Neuron (in vitro differentiated cells): ENCODE data around the genes GGACT and TMTC4.

- PRO-cap, result no peak
Measured at GRCh38 chr13:99341253-99341964, 34.2 kb upstream of the GPR183 start.

DNA sequence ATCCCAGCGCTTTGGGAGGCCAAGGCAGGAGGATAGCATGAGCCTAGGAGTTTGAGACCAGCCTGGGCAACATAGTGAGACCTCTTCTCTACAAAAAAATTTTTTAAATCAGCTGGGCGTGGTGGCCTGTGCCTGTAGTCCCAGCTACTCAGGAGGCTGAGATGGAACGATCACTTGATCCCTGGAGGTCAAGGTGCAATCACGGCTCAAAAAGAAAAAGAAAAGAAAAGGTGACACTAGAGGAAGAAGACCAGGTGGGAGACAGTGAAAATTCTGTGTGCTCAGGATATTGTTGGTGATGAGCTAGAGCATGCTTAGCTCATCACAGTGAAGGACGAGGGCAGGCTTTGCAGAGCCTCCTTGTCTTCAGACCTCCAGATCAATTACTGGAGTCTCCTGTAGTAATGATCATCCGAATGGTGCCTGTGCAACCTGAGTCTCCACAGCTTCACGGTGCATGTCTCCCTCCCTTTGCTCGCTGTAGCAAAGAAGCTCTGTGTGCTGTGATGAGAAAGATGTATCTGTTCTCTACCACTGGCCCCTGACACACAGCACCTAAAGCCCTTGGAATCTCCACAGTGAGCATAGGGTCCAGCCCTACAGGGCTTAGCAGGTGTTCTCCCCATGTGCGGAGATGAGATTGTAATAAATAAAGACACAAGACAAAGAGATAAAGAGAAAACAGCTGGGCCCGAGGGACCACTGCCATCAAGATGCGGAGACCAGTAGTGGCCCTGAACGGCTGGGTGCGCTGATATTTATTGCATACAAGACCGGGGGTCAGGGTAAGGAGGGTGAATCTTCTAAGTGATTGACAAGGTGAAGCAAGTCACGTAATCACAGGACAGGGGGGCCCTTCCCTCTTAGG lies 41.8 kb upstream of the GPR183 start:
- PRO-cap, result no peak

- PRO-cap, result no peak
Measured at GRCh38 chr13:99355720-99356170, 48.5 kb upstream of the GPR183 start.

GRCh38 chr13:99358527-99359223 lies 51.5 kb upstream of the GPR183 start:
- PRO-cap, result no peak

DNA sequence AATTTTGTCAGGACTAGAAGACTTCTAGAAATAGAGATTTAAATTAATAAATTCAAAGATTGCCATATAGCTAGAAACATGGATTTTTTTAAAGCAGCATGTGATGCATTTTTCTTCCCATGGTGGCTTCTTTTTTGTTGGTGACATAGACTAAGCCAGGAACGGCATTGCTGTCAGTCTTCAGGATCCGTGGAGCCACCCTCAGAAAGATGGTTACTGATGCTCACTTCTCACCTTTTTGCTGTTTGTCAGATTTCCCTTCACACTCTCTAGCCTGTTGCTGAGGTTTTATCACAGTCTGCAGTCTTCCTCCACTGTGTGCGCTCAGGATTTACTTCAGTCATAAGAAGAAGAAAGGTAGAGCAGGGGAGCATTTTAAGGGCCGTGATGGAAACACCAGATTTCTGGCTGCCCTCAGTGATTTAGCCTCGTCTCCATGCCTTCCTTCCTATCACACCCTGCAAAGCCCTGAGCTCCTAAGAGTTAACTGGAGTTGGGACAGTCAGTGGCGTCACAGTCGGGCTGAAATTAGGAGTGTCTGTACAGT lies 59.8 kb upstream of the GPR183 start:
- PRO-cap, result no peak

- PRO-cap, result no peak
Measured at GRCh38 chr13:99372027-99372607, 64.9 kb upstream of the GPR183 start.

- PRO-cap, result no peak
Measured at GRCh38 chr13:99384391-99384798, 77.2 kb upstream of the GPR183 start.

DNA sequence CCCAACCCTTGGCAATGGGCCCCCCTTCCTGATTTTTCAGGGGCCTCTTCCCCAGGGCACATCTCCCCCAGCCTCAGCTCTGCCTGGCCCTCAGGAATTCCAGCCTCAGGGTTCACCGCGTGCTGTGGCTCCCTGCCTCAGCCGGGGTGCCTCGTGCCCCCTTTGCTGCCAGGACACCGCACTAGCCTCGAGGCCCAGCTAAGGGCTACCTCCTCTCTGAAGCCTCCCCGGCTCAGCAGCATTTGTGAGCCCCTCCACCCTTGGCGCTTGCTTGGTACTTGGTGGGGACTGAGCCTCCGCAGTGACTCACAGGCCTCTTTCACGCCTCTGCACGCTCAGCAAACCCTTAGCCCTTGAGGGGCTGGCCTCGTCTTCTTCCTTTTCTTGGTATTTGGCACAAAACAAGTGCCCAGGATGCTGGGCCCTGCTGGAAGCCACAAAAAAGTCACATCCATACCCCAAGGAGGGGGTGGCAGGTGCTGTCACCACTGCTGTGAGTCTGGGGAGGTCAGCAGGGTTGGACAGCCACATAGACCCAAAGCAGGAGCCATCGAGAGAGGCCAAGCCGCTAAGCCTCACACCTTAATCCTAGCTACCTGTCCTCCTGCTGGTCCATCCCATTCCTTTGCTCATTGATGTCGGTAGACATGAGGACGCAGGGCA lies 85.4 kb upstream of the TM9SF2 start:
- PRO-cap, result no peak

- PRO-cap, result no peak
Measured at GRCh38 chr13:99436778-99437637, 64.3 kb upstream of the TM9SF2 start.

DNA sequence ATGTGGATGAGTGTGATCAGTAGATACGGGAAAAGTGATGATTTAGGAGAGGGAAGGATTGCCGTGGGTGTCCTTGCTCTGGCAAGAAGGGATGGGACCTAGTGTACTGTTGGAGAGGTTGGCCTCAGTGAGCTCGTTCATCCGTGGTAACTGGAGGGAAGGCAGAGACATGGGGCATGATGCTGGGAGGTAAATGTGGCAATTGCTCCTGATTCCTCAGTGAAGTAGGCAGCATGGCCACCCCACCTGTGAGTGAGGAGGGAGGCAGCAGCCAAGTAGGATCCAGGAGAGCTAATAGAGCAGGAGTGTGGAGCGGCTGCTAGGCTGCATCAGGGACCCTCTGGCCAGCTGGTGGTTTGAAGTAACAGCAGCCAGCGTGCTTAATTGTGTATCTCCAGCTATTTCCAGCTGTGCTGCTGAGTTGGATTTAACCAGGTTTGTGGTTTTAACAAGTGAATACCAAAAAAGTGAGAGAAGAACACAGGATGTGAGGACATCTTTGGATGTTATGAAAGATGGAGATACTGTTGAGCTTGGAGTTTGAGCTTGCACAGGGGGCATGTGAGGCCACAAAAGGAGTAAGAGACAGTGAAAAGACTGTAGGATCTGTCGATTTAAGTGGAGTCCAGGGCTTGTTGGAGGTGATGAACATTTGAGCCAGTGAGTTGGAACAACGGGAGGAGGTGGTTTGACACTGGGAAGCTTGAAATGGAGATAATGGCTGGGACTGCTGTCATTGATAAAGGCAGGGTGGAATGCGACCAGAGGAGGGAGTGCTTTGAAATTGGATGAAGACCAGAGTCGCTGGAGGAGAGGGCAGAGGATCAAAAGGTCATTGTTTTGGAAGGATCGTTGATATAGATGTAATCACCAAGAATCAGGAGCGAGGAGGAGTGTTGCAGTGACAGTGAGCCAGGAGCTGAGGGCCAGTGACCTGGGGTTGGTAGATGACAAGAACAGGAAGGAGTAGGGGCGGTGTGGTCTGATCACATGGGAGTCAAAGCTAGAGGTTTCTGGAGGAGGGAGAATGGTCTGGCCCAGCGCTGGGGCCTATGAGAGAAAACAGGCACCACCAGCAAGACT lies 25.0 kb downstream of the TM9SF2 start:
- PRO-cap, result no peak

DNA sequence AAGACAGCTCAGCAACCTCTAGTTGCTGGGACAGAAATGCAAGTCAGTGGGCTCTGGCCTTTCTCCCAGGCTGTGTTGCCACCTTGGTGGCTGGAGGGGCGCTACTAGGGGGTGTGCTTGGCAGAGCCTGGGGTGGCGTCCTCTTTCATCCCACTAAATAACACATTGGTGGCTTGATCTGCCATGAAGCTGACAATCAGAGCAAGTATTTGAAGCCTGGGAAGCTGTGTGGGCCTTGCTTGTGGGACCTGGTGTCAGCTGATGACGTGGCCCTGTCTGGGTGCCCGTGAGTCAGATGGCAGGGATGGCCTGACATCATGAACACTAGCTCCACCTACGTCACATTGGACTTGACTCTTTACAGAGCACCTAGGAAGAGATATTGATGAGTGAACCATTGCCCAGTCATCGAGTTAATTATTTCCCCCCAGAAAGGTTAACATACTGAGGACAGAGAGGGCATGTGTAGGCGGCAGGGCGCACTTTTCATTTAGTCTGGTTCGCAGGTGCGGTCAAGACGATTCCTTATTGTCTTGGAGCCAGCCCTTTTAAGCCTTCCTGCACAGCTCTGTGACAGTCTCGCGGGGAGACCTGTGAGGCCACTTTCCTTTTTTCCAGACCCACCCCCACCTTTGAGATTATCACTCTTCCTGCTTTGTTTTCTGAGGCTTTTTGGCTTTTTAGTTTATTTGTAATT lies 49.1 kb downstream of the CLYBL start:
- PRO-cap, result no peak

- PRO-cap, result no peak
Measured at GRCh38 chr13:99970742-99970977, 907 bp downstream of the ZIC5 start.

DNA sequence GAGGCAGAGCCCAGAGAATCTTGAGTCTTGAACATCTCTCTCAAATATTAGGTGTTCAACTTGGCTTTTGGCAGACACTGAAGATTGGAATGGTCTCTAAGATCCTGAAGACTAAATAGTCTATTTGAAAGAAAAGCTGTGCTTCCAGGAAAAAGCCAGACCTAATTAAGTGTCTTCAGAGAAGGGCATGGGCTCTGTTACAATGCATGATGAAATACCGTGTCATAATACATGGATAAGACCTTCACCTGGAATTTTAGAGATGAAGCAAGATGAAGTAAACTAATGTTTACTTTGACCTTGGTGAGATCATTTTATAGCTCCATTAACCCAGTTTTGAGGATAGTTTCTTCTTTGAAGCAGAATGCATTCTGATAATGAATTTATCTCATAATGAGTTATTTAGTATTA lies 9.9 kb downstream of the PCCA start:
- PRO-cap, result no peak

GRCh38 chr13:100547732-100548210 lies 40.8 kb downstream of the GGACT start:
- PRO-cap, result no peak

GRCh38 chr13:100588010-100589192 lies at the start of gene GGACT:
Gene GGACT (minus strand): TSS chr13:100588789.
- PRO-cap, result unidirectional peak, plus-strand start at chr13:100588381; bidirectional peak, plus-strand start at chr13:100588861, minus-strand start at chr13:100588786

DNA sequence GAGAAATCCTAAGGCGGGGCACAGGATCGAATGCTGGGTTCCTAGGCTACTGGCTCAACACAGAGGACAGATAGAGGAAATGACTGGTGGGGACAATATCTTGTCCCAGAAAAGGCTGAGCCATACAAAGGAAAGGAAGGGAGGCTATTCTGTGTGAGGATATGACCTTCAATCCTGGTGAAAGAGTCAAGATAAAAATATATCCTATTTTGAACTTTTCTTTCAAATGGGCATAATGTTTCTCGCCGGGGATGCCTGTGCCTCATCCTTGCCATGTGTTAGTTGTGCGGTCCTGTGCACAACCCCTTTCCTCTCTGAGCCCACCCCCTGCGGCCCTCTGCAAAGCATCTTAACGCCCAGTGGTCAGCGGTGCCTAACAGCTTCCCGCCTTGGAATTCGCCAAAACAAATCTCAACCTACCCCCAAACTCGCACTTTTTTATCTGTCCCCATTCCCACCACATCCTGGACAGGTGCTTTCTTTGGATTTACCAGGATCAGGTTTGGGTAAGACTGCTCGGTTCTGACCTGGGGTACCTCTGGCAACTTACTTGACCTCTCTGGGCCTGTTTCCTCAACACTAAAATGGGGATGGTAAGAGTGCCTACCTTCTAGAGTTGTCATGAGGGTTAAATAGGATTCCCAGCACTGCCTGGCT lies 5.1 kb downstream of the TMTC4 start:
- PRO-cap, result no peak

DNA sequence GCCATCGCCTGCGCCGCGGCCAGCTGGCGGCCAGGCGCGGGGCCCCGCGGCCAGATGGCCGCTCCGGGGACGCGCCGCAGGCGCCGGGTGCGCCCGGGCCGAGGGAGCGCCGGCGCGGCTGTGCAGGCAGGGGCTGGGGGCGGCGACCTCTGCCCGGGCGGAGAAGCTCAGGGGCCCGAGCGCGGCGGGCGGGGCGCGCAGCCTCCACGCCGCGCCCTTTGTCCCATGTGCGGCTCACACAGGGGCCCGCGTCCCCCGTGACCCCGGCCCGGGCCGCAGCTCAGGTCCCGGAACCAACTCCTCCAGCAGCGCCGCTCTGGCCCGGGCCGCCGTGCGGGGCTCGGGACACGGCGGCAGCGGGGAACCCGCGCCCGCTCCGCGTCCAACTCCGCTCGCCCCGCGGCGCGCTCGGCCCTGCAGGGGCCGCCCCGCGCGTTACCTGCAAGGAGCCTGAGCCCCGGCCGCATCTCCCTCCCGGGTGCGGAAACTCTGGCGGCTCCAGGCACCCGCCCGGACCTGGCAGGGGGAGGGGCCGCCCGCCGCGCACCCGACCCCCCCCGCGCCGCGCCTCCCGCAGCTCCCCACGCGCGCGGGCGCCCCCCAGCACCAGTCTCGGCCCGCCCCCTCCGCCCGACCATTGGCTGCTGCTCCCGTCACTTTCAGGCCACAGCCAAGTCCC lies at the start of gene TMTC4:
TSS of gene TMTC4 (minus strand) at position 491 of the 679 bp plus-strand sequence.
- PRO-cap, result bidirectional peak, plus-strand start outside the sequence, minus-strand start at position 122 of the sequence; bidirectional peak, plus-strand start at position 188 of the sequence, minus-strand start at position 231 of the sequence; bidirectional peak, plus-strand start outside the sequence, minus-strand start at position 491 of the sequence

DNA sequence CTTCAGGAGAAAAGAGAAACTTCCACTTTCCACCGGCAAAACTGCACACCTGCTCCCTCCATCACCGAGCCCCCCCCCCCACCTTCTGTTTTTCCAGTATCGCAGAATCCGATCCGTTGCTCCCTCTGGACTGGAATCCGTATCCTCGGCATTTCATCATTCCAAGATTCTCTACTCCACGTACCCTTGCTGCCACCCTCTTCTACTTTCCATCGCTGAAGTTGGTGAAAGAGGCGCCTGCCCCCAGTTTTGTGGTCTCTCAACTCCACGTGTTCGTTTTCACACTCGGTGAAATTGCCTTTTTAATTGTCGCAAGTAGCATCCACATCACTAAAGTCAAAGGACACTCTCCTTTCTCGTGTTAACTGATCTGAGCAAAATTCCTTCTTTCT lies 955 bp upstream of the TMTC4 start:
- PRO-cap, result no peak

DNA sequence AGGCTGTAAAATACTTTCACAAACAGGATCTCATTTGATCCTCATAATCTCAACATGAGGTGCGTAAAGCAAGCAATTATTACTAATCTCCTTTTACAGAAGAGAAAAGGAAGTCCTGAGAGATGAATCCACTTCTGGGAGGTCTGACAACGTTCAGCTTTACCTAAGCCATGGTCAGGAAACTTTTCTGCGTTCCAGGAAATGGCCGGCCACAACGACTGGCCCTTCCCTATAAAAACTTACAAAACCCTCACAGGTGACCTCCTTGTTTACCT lies 351.6 kb upstream of the TMTC4 start:
- PRO-cap, result no peak

DNA sequence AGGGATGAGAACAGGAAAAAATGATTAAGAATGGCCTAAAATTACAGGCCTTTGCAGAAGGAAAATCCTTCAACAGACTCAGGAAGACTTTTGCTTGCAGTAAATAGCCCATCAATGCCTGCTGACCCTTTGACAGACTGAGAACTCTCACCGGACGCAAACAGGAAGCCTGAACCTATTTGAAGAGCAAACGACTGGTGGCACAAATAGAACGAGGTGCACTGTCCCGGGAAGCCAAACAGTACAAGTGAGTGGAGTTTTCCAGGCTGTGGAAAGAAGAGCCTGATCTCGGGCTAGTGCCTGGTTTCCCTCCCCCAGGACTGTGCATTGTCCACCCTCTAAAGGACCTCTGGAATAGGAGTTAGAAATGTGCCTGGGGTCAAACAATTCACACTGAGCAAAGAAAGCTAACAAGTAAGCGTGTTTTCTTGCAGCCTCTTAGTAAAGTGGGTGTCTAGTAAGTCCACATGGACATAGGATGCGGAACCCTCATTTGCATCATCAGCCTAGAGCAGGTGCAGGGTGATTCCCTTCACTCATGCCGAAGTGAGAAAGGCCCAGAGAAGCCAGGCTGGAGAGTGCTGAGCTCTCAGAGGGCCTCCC lies 319.7 kb upstream of the FGF14 start:
- PRO-cap, result no peak